ENCODE measurements around a stretch of chr13.

DNA sequence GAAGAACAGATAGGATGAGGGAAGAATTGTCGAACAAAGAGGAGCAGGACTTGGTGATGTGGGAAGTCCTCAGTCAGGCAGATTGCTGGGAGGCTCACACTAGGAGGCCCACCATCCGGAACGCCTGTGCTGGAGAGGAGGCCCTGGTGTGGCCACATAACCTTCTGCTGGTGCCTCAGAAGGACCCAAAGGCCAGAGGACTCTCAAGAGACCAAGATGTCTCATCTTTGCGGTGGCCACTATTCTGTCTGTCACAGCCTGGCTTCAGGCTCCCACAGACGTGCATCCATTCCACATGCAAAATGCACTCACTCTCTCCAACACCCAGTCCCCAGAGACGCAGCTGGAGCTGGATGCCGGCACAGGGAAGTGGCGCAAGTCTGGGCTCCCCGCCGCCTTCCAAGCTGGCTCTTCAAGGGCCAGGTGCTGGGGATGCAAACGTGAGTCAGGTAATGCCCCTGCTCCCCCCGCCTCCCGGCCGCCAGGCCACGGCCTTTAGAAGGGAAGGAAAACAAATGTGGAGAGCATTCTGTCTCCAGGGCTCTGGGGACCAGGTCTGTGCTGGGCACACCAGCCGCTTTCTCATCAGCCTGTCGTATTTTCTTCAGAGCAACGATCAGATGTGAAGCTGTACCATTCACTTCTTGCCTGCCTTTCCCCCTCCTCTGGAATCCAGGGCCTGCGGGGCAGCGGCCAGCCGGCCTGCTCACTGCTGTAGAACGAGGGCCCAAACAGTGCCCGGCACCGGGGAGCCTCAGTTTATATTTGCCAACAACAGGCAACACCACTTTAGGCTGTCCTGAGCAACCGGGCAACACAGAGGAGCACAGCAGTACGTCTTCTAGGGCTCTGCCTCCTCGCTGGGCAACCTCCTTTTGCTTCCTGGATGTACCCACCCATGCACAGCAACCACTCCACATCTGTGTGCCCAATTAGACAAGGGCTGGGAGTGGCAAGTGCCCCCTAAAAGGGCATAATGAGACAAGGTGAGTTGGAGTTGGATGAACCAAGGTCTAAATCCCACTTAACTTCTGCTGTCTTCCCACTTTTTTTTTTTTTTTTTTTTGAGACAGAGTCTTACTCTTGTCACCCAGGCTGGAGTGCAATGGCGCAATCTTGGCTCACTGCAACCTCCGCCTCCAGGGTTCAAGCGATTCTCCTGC is 3.8 kb downstream of the RAB20 start:
- PRO-cap, 4 experiments, result no peak in any of the 4 experiments
- RAMPAGE, long total RNA, 4 experiments, result no peak in any of the 4 experiments

DNA sequence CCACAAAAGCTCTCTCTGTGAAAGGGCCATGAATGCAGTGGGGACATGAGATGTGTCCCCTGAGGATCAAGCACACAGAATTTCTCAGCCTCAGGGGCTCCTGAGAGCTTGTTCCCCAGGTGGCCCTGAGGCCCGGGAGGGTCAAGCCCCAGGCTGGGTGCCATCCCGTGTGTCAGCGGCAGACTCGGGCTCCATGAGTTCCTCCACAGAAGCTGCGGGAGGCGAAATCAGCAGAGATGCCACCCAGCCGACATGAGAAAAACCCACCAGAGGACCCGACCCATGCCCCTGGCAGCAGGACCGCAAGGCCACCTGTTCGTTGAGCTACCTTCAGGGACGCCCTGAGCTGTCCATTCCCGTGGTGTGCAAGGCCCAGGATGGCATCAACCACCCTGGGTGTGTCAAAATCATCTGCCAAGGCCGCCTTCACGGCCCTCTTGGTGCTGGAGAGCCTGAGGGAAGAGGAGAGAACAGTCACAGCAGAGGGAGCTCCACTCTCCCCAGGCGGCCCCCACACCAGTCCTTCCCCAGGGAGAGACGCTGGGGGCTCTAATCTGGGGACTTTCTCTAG is 30.4 kb downstream of the NAXD start:
- PRO-cap, 4 experiments, result no peak in any of the 4 experiments
- RAMPAGE, long total RNA, 4 experiments, result no peak in any of the 4 experiments

GRCh38 chr13:110663842-110664461 is 42.0 kb downstream of the CARS2 start:
- PRO-cap, 4 experiments, result no peak in any of the 4 experiments
- RAMPAGE, long total RNA, 4 experiments, result no peak in any of the 4 experiments

DNA sequence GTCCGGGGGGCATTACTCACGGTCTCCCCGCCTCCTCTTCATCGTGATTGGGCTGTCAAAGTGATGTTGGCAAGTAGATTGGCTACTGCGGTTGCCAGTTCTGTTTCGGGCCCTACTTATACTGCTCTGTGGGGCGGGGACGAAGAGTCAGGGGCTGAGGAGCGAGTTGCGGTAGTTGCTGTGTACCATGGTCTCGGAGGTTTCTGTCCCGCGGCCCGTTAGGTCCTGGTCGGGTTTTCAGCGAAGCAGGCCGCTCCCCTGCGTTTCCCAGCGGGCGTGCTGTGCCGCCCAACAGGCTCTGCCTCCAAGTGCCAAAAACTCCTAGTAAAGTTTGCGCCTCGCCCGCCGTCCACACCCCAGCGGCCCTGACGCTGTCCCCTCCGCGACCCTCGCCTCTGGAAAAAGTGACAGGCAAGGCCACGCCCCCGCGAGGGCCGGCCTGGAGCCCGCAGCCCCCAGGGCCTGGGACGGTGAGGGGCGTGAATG is 340 bp upstream of the ING1 start:
- PRO-cap, 4 experiments, result peak in 4 of 4 experiments; most common plus-strand start position 145 of the sequence (in 4); most common minus-strand start position 397 of the sequence (in 2)
- RAMPAGE, long total RNA, 4 experiments, result start-site peak on the minus strand in 4 of 4 experiments, centred at positions 387 to 427 of the sequence, 48 to 87 reads per replicate

DNA sequence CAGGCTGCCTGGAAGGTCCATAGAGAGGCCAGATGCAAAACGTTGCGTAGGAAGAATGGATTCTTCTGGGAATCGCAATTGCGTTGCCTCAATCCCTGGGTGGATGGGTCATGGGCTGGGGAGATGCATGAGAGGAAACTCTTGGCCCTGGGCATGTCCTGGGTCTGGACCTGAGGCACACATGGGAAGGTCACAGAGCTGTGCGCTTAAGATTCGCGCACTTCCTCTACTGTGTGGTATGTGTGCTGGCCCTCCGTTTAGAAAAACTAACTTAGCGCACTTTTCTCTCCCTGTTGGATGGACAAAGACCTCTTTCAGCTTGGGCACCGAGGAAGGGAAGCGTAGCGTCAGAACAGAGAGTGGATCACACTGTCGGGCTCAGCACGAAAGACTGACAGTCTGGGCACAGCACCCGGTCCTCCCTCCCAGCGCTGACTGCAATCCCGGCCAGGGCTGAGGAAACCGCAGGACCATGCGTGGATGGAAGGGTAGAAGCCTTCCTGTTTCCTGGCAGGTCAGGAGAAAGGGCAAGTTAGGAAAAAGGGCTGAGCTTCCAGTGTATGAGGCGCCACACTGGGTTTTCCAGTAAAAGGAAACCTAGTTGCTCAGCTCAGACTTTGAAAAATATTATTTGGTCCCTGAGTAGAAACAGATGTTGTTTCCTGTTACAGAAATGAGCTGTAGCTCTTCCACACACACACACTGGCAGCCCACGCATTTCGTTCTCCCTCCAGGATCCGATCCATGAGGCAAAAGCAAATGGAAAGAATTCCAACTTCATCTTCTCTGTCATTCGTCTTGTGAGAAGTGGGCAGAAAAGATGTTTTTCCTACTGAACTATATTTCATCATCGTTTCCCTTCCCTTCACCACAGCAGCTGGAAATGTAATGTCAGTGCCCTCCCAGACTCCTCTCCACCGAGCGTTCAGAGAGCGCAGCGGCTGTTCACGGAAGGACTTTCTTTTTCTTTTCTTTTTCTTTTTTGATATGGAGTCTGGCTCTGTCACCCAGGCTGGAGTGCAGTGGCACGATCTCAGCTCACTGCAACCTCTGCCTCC is 86.1 kb downstream of the ING1 start:
- PRO-cap, 4 experiments, result peak in 4 of 4 experiments; most common plus-strand start position 350 of the sequence (in 2); most common minus-strand start position 393 of the sequence (in 3)
- RAMPAGE, long total RNA, 4 experiments, result no peak in any of the 4 experiments

DNA sequence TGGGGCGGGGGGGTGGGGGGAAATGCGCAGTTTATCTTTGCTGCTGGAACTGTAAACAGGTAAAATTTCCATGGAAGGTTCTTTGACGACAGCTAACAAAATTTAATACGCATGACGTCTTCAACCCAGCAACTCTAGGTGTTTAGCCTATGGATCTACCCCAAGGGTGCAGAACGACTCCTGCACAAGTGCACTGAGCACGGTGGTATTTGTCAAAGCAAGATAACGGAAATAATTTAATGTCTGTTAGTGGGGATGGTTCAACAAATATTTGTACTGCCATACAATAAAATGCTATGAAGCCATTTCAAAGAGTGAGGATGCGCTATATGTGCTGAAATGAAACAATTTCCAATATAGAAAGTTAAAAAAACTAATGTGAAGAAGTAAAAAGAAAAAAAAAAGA is 96.6 kb downstream of the ING1 start:
- PRO-cap, 4 experiments, result no peak in any of the 4 experiments
- RAMPAGE, long total RNA, 4 experiments, result no peak in any of the 4 experiments

GRCh38 chr13:110812584-110813809 is 99.5 kb downstream of the ING1 start:
- PRO-cap, 4 experiments, result peak in 3 of 4 experiments; most common plus-strand start chr13:110812871 (in 3); most common minus-strand start chr13:110812703 (in 1)
- RAMPAGE, long total RNA, 4 experiments, result no peak in any of the 4 experiments

GRCh38 chr13:110815531-110816231 is 99.2 kb downstream of the ANKRD10 start:
- PRO-cap, 4 experiments, result no peak in any of the 4 experiments
- RAMPAGE, long total RNA, 4 experiments, result no peak in any of the 4 experiments

DNA sequence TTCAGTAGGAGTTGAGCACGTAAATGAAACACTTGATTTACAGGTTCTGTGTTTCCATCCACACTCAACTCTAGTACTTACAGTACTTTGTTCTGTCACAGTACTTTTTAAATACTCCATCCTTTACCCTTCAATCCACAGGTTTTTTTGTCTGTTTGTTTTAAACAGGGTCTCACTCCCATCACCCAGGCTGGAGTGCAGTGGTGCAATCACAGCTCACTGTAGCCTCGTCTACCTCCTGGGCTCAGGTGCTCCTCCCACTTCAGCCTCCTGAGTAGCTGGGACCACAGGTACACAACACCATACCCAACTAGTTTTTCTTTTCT is 16.5 kb downstream of the ANKRD10 start:
- PRO-cap, 4 experiments, result no peak in any of the 4 experiments
- RAMPAGE, long total RNA, 4 experiments, result no peak in any of the 4 experiments

GRCh38 chr13:110907918-110908396 is 6.9 kb downstream of the ANKRD10 start:
- PRO-cap, 4 experiments, result no peak in any of the 4 experiments
- RAMPAGE, long total RNA, 4 experiments, result no peak in any of the 4 experiments

DNA sequence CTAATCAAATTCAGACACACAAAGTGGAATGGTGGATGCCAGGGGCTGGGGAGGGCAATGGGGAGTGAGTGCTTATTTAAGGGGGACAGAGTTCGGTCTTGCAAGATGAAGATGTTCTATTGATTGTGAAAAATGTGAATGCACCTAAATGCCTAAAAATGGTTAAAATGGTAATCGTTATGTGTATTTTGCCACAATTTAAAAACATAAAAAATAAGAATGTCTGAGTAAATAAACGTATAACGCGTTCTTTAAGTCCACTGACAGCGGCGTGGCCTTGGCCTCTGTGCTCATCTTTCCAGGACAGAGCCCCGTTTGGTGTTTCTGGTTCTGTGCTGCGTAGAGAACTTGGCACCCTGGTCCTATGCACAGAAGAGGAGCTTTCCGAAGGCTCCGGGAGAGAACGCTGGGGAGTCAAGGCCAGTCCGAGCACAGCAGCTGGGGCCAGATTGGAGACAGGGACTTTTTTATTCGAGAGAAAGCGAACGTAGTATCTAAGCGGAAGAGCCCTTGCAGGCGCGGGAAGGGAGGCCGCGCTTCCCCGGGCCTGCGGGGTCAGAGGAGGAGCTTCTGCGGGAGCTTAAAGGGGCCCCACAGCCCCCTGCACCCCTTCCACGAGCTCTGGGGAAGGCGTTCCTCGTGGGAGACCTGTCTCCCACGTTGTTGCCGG is 48.7 kb upstream of the ARHGEF7 start:
- PRO-cap, 4 experiments, result peak in 2 of 4 experiments; most common plus-strand start position 515 of the sequence (in 1)
- RAMPAGE, long total RNA, 4 experiments, result no peak in any of the 4 experiments

GRCh38 chr13:111212036-111212701 is 97.1 kb downstream of the ARHGEF7 start:
- PRO-cap, 4 experiments, result no peak in any of the 4 experiments
- RAMPAGE, long total RNA, 4 experiments, result no peak in any of the 4 experiments

DNA sequence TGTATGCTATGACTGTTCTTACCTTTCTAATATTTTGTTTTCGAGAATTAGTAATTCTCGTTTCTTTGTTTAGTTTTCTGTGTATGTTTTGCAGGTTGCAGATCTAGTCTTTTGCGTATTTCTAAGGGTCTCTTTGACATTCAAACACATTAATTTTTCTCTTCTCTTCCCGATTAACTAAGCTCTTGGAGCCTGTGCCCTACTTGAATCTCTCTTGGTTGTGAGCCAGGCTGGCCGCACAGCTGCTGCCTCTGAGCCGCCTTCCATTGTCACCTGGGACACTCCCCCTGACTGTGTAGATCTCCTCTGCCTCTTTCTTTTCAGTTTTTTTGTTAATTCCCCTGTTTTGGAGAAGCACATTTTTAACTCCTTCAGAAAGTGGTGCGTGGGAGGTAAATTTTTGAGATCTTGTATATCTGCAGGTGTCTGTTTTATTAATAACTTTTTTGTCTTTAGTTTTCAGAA is 100.5 kb downstream of the ARHGEF7 start:
- PRO-cap, 4 experiments, result no peak in any of the 4 experiments
- RAMPAGE, long total RNA, 4 experiments, result no peak in any of the 4 experiments

DNA sequence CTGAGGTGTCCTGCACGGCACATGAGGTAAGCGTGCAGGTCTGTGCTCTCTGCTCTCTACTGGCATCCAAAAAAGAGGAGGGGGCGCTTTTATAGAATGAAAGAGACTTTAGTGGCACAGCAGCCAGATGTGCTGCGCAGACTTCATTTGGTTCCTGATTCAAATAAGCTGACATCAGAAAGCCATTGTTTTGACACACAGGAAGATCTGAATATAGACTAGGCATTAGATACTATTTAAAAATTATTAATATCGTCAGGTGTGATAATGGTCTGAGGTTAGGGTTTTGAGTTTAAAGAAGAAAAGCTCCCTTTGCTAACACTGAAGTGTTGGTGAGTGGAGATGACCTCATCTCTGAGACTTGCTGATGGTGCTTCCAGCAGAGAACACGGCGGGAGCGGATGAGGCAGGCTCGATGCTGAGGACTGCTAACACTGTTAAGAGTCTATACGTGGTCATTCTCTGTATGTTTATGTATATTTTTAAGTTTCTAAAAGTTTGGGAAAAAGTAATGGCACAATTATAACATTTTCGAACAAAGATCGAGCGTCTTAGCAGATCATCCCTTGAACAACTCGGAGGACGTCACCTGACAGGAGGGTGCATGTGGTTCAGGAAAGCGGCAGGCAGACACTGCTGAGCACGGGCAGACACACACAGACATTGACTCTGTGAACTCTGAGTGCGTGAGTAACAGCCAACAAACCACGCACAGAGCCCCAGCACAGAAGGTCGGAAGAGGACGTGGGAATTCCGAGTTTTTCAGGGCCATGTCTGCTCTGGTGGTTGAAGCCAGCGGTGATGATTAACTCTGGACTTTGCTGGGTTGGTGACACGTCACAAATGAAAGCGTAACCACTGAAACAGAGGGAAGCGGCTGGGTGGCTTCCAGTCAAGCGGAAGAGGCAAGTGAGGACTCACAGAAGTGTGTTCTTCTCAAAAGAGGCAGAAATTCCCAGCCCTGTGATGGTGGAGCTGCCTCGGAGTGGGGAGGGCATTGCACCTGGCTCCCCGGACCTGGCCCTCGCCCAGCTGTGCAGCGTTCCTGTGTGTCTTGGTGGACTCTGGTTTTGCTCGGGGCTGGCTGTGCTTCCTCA is 92.0 kb upstream of the TEX29 start:
- PRO-cap, 4 experiments, result no peak in any of the 4 experiments
- RAMPAGE, long total RNA, 4 experiments, result no peak in any of the 4 experiments

DNA sequence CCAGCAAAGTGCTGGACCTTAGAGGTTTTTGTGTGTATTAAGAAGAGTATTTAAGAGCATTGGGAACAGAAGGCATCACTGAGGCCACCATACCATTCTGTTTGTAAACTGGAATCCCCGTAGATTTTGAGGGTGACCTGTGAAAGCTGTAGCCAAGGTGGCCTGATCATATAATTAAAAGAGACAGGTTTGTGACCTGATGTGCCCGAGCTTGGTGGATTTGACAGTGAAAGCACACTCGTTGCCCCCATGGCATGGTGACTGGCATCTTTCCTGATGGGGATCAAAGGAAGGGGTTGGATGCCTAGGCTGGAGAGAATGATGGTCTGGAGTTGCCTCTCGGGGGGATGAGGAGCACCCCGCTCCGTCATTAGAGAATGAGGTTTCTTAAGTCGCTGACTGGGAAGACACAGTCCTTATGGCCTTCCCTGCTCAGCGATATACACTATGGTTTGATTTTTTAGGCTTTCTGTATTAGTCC is 82.0 kb upstream of the TEX29 start:
- PRO-cap, 4 experiments, result no peak in any of the 4 experiments
- RAMPAGE, long total RNA, 4 experiments, result no peak in any of the 4 experiments

GRCh38 chr13:111302501-111302700 is 18.0 kb upstream of the TEX29 start:
- PRO-cap, 4 experiments, result no peak in any of the 4 experiments
- RAMPAGE, long total RNA, 4 experiments, result no peak in any of the 4 experiments

- PRO-cap, 4 experiments, result no peak in any of the 4 experiments
- RAMPAGE, long total RNA, 4 experiments, result no peak in any of the 4 experiments
These were observed 52.2 kb downstream of the TEX29 start for GRCh38 chr13:111372621-111373079.

GRCh38 chr13:111645904-111646103 is 325.4 kb downstream of the TEX29 start:
- PRO-cap, 4 experiments, result no peak in any of the 4 experiments
- RAMPAGE, long total RNA, 4 experiments, result no peak in any of the 4 experiments

- PRO-cap, 4 experiments, result peak in 1 of 4 experiments; most common minus-strand start chr13:111656760 (in 1)
- RAMPAGE, long total RNA, 4 experiments, result no peak in any of the 4 experiments
These were observed 336.1 kb downstream of the TEX29 start for GRCh38 chr13:111656545-111656861.

GRCh38 chr13:111844431-111844731 is 222.6 kb upstream of the SOX1 start:
- PRO-cap, 4 experiments, result peak in 2 of 4 experiments; most common plus-strand start chr13:111844559 (in 2)
- RAMPAGE, long total RNA, 4 experiments, result no peak in any of the 4 experiments